IMR-90 (cell line): ENCODE measurements around a stretch of chr13.

DNA sequence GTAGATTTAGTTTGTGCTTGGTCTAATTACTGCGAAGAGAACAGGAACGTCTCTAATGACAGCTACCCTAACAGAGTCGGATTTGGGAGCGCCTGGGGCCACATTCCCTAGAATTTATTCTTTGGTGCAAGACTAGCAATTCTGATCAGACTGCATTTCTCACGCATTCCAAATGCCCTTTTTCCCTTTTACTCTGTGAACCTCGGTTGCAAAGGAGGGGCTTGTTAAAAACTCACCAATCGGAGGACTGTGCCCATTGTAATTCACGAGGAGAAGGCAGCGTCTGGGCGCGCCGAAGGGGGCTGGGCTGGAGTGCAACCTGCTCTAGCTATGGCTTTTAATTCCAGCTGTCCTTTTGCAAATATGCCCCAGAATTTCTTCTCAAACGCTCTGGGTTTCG is 674 bp upstream of the FREM2 start:
- RRBS: no CpG with 5 or more reads among the region's 14 CpGs
CAGE:
- cytosol, long polyA plus RNA: no peak
- long polyA plus RNA: no peak
- nucleus, long polyA plus RNA: no peak

DNA sequence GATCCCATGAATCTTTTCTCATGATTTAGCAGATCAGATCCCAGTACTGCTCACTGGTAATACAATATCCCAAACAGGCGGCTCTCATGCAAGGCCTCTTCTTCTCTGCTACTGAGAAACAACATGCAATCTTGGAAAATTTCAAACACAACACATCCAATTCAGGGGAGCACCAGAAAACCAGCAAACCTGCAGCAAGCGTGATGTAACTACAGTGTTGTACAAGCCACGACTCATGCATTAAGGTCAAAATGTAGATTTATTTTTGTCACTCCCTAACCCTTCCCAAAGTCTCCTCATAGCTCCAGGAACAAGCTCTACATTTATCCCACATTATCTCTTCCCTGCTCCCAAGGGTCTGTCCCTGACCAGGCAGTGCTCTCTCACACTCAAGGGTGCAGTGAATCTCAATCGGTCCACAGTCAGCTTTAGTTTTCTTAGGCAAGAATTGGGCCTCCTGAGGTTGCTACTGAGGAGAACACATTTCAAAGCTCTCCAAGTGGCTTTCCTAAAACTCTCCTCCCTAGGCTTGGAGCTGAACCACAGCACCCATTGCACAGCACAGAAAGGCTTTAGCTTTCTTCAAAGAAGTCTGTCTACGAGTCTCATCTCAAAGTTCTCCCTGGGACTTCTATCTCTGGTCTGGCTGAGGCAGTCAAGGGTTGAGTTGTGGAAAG is 219.4 kb downstream of the NHLRC3 start:
- RRBS: no CpG with 5 or more reads among the region's 5 CpGs
CAGE:
- cytosol, long polyA plus RNA: no peak
- long polyA plus RNA: no peak
- nucleus, long polyA plus RNA: no peak

- RRBS: no CpG with 5 or more reads among the region's 2 CpGs
CAGE:
- cytosol, long polyA plus RNA: no peak
- long polyA plus RNA: no peak
- nucleus, long polyA plus RNA: no peak
Measured at GRCh38 chr13:39378376-39378794, 224.6 kb downstream of the LHFPL6 start.

DNA sequence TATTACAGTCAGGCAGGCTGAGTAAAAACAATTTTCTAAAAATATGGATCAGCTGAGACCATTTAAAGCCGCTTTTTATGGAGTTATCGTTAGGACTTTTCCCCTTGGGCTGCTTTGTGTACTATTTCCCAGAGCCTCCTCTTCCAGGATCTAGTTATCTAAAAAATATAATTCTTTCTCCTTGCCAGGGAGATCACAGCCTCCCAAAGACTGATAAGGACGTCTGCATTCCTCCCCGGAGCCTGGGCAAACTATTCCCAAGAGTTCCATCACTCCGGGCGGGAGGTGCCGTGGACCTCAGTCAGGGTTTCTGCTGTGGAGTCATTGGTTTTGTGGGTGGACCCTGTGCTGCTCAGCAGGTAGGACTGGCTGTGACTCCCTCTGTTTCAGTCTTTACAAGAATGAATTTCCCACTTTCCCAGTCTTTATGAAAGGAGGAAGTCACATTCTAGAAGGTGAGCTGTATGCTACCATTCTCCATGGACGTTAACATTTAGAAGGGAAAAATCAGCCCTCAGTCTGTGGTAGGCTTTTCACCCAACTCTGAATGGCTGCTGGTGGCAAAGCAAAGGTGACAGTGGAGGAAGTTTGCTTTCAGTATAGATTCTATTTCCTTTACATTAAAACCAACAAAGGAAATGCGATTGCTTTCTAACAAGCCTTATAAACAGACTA is 207.5 kb downstream of the LHFPL6 start:
- RRBS: no CpG with 5 or more reads among the region's 9 CpGs
CAGE:
- cytosol, long polyA plus RNA: no peak
- long polyA plus RNA: no peak
- nucleus, long polyA plus RNA: no peak

- RRBS: no CpG with 5 or more reads among the region's 3 CpGs
CAGE:
- cytosol, long polyA plus RNA: no peak
- long polyA plus RNA: no peak
- nucleus, long polyA plus RNA: no peak
Measured at GRCh38 chr13:40192465-40192788, 474.0 kb downstream of the FOXO1 start.

DNA sequence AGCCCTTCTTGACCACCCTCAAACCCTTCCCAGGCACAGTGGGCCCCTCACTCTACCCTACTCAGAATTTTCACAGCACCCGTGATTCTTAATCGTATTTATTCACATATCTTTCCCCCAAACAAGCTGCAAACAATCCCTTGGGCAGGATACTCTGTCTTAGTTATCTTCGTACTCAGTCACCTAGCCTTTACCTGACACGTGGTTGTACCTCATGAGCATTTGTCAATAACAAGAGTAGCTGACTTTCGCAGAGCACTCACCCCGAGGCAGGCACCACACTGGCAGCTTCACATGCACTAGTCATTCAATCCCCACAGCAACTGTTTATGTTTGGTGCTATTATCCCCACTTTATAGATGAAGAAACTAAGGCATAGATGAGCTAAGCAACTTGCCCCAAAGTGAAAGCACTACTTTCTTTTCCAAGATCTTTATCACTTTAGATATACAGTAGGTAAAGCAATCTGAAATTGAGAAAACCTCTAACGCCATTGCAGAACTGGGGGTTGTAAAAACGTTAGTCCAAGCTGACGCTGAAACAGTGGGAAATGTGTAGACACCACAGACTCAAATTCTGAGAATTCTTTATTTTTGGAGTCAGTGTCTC is 446.2 kb downstream of the FOXO1 start:
- RRBS: no CpG with 5 or more reads among the region's 9 CpGs
CAGE:
- cytosol, long polyA plus RNA: no peak
- long polyA plus RNA: no peak
- nucleus, long polyA plus RNA: no peak

- RRBS: no CpG with 5 or more reads among the region's 2 CpGs
CAGE:
- cytosol, long polyA plus RNA: no peak
- long polyA plus RNA: no peak
- nucleus, long polyA plus RNA: no peak
Measured at GRCh38 chr13:40313709-40313889, 352.8 kb downstream of the FOXO1 start.

DNA sequence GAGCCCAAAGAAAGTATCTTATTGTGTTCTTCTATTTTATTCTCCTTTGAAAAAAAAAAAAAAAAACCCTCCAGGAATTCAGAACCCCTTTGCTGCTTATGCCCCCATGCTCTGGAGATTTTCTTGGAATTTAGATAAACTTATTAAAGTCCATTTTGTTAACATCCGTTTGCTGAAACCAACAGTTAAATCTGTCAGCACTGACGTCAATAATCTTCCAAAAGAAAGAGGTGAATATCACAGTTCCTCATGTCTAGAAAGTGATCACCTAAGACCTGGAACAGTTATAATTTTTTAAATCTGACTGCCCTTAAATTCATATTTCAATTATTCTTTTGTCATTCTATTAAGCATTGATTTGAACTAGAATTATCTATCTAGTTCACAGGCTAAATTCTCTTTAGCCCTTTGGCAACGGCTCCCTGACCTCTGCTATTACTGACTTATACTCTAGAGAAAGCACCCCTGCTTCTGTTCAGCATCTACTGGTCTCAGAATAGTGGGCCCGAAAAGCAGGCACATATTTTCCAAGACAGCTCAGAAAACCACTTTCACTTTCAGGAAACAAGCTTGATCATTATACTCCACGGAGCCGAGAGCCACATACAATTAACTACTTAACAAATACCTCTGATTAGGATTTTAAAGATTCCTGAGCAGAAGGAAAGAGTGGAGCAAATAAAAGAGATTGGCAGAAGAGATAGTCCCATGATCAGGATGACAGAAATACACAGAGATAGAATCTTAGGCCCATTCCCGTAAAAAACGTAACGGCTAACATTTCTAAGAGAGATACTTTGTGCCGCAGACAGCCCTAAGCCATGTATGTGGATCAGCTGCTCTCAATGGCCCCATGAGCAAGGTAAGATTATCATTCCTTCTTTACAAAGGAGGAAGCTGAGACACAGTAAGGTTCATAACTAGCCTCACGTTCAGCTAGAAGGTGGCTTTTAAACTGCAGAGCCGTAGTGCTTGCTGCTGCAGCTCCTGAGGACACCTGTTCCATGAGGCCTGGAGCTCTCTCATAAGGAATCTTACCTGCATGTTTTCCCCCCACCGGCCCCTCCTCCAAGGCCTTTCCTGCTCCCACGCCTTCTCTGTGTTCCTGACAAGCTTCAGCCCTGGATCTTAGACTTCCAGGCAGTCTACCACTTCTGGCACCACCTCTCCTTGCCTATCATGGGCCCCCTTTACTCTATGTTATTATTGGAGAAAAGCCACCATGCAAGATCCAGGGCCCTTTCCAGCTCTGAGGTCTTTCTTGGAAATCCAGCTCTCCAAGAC is 227.4 kb downstream of the FOXO1 start:
- RRBS: no CpG with 5 or more reads among the region's 14 CpGs
CAGE:
- cytosol, long polyA plus RNA: no peak
- long polyA plus RNA: no peak
- nucleus, long polyA plus RNA: no peak

DNA sequence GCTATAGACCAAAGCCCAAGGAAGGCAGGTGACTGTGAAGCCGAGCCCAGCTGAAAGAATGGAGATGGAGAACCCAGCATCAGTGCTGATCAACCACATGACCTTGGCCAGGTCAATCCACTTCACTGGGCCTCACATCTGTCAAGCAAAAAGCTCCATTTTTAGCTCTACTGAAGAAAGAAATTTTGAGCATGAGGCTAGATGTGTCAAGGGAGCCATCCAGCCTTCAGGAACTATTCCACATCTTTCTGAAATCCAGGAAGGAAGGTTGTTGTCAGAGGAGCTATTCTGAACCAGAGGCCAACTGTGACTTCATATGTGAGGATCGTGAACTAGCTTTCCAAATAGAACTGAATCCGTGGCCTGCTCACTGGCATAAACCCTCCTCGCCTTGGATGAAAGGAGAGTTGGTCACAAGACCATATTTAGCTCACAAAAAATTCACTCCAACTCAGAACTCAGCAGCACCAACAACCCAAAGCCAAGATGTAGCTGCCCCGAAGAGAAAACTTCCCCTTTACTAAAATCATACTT is 195.8 kb downstream of the FOXO1 start:
- RRBS: no CpG with 5 or more reads among the region's 5 CpGs
CAGE:
- cytosol, long polyA plus RNA: no peak
- long polyA plus RNA: no peak
- nucleus, long polyA plus RNA: no peak

DNA sequence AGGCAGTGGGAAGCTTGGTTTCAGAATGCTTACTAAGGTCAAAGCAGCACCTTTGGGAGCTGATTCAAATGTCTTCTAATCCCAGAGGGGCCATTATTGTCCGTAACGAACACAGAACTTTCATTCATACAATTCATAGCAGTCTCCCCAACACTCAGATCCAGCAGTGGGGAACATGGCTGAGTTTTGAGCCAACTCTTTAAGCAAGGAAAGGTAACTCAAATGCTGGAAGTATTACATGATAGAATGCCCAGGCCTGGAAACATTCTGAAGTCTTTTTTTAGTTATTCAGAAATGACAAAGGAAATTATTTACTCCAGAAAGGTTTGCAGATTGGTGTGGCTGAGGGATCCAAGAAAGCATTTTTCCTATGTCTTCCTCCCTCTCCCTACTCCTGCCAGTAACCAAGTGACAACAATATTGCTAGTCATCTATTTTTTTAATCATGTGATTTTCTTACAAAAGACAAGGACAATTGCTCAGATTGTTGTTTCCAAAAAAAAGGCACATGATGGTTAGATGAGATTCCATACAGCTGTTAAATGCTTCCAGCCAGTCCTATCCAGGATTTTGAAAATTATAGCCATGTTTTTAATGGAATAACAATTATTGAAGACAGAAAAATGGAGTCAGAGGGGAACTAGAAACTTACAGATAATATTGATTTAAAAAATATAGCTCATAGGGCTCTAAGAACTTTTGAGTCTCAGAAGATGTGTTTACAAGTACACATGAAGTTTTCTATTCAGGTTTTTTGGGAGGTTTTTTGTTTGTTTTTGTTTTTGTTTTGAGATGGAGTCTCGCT is 118.6 kb downstream of the FOXO1 start:
- RRBS: no CpG with 5 or more reads among the region's 3 CpGs
CAGE:
- cytosol, long polyA plus RNA: no peak
- long polyA plus RNA: no peak
- nucleus, long polyA plus RNA: no peak

GRCh38 chr13:40549472-40550345 is 116.7 kb downstream of the FOXO1 start:
- RRBS: no CpG with 5 or more reads among the region's 2 CpGs
CAGE:
- cytosol, long polyA plus RNA: no peak
- long polyA plus RNA: no peak
- nucleus, long polyA plus RNA: no peak

GRCh38 chr13:40559311-40560562 is 106.7 kb downstream of the FOXO1 start:
- RRBS: no CpG with 5 or more reads among the region's 26 CpGs
CAGE:
- cytosol, long polyA plus RNA: no peak
- long polyA plus RNA: no peak
- nucleus, long polyA plus RNA: no peak

DNA sequence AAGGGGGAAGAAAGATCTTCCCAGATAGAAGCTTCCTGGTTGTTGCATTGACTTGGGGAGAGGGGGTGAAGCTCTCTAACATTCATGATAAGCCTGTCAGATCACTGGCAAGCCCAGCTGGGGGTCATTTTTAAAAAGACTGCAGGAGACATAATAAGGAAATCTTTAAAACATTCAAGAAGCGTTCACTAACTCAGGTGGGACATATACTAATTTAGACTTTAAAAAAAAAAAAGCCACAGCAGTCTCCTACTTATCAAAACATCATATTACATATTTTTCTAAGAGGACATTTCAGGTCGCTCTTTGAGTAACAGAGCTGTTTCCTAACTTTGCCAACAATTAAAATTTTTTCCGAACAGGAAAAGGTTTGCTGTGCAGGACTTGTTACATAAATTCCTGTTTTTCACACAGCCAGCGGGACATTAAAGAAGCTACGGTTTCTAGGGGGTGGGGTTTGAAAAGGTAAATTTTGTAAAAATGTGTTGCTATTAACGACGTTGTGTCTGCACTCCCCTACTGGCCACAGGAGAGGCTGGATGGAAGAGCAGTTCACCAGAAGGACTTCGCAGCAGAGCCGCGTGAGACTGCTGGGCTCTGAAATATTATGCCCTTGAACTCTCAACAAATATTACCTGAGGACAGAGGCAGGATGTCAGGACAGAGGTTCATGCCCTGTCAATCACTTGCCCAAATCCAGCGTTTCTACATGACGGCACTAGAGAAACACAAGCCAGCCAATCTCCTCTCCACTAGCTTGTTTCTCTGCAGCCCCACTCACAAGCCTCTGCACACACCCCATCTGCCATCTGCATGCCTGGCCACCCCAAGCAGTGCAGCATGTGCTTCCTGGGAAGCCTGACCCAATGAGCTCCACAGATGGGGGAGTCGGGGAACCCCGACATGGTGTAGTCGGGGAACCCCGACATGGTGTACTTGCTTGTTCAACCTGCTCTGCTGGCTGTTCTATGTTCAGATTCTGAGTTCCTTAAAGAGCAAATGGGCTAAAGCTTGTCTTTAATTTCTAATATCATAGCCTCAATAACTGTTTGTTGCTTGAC is 102.1 kb downstream of the FOXO1 start:
- RRBS: no CpG with 5 or more reads among the region's 16 CpGs
CAGE:
- cytosol, long polyA plus RNA: no peak
- long polyA plus RNA: no peak
- nucleus, long polyA plus RNA: no peak

DNA sequence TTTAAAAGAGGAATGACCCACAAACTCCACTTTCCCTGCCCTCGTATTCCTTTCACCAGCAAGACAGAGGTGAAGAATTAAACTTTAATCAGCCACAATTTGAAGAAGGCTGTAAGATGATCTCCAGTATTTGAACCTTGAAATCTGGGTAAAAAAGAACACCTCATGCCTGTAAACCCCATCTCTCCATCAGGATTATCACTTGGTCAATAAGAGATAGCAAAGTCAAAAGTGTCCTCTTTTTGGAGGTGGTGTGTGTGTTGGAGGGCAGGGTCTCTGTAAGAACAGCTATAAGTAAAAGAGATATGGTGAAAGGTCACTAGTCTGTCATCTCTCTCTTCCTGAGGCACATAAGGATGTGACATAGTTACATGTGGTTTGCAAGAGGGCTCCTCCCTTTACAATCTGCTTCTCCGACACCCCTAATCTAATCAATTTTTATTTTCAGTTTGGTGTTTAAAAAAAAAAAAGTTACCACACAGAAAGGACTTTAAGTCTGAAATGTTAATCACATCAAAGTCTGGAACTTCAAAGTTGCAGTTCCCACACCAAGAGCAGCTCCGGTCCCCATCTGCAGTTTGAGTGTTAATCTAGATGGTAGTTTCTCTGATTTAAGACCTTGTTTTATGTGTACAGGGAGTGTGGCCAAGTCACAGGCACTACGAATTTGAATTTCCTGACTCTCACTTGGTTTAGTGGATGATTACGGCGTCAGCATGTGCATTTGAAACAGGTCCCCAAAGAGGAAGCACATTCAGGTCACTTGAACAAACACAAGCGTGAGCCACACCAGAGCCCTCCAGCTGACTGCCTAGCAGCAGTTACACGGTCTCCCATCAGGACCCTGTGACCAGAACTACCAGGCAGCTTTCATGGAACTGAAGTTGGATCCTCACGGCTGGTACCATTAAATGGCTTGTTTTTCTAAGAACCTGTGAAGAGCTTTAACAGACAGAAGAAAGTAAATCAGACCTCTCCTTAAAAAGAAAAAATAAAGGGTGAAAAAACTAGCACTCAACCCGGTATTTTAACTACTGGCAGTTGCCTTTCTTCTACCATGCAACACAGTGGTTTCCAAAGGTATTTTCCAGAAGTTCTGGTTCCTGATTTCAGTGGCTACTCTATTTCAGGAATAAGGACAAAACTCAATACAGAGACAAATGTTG is 53.1 kb downstream of the FOXO1 start:
- RRBS: no CpG with 5 or more reads among the region's 10 CpGs
CAGE:
- cytosol, long polyA plus RNA: no peak
- long polyA plus RNA: no peak
- nucleus, long polyA plus RNA: no peak

DNA sequence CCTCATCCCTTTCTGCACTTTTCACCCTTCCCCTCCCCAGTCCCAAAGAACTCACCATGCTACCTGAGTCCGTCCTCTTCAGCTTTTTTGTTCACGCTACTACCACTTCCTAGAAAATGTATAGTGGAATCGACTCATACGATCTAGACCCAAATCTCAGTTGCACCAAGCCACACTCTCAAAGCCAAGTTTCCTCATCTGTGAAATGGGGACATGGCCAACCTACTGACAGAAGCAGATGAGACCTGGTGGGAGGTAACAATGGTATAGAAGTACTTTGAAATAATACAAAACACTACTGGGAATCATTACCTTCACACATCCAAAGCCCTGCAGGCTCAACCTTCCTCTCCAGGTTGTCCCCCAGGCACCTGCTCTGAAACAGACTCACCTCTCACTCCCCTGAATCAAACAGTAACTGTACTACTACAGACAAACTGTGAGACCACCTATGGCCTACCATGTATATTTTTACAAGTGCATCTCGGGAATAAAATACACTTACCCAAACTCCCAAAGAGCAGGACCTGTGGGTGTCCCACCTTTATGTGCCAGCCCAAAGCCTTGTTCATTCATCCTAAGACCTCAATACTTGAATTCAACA is 37.9 kb downstream of the FOXO1 start:
- RRBS: no CpG with 5 or more reads among the region's 5 CpGs
CAGE:
- cytosol, long polyA plus RNA: no peak
- long polyA plus RNA: no peak
- nucleus, long polyA plus RNA: no peak

DNA sequence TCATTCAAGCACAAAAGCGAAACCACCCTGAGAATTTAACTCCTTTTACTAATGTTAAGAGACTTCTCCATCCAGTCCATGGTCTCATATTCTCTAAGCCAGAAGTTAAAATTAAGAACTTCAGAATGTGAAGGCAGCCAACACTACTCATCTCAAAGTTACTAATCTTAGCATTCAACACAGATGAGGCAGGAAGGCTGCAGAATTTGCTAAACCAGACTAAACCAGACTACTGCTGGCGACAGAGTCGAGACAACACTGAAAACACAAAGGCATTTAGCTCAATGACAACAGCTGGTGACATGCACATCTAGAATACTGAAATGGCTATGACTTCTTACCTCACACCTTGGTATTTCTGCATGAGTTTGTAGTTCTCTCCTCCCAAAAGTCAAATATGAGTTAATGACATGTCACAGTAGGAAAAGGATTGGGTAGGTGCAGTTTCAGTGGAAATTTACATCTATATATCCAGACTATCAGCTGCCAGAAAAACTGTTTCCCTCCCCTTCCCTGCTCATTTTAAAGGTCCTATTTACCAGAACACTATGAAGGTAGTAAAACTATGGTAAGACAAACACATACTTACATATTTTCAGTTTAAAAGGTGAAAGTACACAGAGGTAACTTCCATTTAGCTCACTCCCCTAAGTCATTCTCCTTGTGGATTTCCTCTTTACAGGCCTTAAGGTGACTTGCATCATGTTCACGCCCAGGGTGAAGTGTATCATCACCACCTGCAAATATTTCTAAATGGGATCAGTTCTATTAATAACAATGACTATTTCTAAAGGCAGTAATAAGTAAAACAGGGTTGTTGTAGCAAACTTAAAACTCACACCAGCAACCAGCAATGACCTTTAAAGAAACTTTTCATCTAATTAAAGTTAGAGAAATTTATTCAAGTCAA is 21.4 kb downstream of the FOXO1 start:
- RRBS: no CpG with 5 or more reads among the region's 4 CpGs
CAGE:
- cytosol, long polyA plus RNA: no peak
- long polyA plus RNA: no peak
- nucleus, long polyA plus RNA: no peak

DNA sequence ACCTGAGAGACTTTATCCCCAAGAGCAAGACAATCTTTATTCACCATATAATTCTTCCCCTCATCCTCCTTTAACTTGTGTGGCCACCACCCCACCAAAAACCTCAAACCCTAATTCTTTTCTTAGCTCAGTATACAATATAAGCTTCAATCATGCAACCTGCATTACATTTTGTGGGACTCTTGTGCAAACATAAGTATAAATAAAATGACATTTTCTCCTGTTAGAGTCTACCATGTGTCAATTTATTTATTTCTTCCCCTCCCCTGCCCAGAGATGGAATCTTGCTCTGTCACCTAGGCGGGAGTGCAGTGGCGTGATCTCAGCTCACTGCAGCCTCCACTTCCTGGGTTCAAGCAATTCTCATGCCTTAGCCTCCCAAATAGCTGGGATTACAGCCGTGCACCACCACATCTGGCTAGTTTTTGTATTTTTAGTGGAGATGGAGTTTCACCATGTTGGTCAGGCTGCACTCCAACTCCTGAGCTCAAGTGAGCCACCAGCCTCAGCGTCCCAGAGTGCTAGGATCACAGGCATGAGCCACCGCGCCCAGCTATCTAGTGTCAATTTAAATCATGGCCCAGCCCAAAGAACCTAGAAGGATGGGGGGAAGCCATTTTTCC is 19.2 kb downstream of the FOXO1 start:
- RRBS: no CpG with 5 or more reads among the region's 6 CpGs
CAGE:
- cytosol, long polyA plus RNA: no peak
- long polyA plus RNA: no peak
- nucleus, long polyA plus RNA: no peak

DNA sequence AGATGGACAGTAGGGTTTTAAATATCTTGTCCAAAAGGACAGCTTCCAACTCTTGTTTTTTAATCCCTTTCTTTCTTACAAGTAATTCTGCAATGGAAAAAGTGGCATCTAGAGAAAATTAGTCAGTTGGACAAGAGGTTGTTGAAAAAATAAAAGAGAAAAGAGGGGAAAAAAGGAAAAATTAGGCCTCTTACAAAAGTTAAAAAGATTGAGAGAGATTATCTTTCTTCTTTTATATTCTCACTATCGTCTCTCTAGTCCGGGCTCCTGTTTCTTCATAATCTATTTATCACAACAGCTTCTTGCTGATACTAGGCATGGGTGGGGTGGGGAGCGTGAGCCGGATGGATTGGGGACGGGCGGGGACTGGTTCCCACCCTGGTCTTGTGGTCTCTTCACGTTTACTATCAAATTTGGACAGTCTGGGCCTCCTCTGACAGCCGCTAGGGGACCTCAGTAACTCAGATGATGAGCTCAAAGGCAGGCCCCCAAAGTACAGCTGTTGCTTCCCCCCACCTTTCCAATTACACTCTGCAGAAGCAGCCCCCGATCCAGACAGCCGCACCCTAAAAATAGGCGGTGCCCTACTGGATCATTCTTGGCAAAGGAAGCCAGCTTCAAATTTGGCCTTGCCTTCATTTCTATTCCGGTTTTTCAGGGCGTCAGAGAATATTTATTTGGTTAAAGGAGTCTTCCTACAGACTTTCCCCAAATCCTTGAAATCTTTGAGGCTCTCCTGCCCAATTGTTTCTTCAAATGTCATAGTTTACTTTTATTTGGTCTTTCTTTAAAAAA is 1.8 kb upstream of the FOXO1 start:
- RRBS: 47% methylated on average over 3 of the region's 13 CpGs
CAGE:
- cytosol, long polyA plus RNA: no peak
- long polyA plus RNA: no peak
- nucleus, long polyA plus RNA: no peak

GRCh38 chr13:40929062-40929580 is 90.0 kb downstream of the ELF1 start:
- RRBS: no CpG with 5 or more reads among the region's 3 CpGs
CAGE:
- cytosol, long polyA plus RNA: no peak
- long polyA plus RNA: no peak
- nucleus, long polyA plus RNA: no peak

- RRBS: no CpG with 5 or more reads among the region's 2 CpGs
CAGE:
- cytosol, long polyA plus RNA: no peak
- long polyA plus RNA: no peak
- nucleus, long polyA plus RNA: no peak
Measured at GRCh38 chr13:40948676-40949148, 70.4 kb downstream of the ELF1 start.